Karpas-422 (cell line): ENCODE data around the genes MPG, NME4, CAPN15 and FBXL16.

DNA sequence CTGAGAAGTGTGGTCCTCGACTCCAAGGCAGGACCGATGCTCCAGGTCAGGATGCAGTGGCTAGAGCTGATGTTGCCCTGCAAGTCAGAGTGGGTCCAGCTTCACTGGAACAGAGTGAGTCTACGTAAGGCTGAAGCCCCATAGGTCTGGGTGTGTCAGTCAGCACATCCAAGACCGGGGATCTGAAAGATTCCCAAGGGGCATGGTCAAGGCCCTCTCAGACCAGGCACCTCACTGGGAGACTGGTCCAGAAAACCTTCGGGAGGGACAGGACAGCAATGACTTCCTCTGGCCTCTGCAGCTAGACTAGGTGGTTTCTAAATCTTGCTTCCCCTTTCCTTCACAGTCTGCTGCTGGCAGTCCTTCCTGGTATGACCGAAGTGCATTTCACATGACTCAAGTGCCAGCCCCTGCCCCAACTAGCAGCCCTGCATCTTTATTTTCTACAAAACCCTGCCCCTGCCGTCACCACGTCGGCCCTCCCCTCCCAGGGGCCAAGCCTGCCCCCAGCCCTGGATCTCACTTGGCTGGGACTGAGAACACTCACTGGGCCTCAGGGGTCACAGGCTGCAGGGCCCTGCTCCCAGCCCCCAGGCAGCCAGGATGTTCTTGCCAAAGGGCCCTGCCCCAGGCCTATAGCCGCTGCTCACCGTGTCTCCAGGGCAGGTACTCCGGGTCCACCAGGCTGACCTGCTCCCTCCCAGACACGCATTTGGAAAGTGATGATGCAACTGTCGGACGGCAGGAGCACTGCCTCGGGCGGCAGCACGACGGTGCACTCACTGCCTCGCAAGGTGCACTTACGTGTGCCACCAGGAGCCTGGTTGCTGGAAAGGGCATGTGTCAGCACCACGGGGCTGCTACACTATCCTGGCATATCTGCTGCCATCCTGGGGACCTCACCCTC, 18.3 kb downstream of the POLR3K start:
- PRO-cap: bidirectional peak, plus-strand start at position 343 of the sequence, minus-strand start at position 349 of the sequence
- RAMPAGE, long total RNA: no peak

DNA sequence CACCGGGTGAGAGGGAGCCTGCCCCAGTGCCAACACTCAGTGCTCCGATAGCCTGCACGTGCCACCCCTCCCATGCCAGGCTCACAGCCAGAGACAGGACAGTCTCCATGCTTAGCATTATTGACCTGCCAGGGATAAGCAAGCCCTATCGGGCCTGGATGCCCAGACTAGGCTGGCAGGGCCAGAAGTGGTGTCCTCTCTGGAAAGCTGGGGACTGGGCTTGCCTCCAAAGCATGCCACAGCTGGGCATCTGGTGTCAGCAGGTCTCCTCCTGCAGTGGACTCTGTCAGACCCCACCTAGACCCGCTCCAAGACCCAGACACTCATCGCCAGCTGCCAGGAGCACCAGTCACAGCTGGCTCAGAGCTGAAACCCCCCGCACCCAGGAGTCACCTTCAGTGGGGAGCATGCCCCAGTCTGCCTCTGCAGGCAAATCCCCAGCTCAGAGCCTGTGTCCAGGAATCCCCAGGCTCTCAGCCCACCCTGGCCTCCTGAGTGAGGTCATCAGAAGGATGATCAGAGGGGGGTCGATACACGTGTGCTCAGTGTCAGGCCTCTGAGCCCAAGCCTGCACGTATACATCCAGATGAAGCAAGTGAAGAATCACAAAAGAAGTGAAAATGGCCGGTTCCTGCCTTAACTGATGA, 1.8 kb upstream of the RHBDF1 start:
- PRO-cap: no peak
- RAMPAGE, long total RNA: no peak

GRCh38 chr16:77225-78349, at the start of gene MPG:
Gene MPG, plus strand, starts transcription at chr16:78225.
- PRO-cap: bidirectional peak, plus-strand start at chr16:78225, minus-strand start at chr16:78179
- RAMPAGE, long total RNA: no peak

- PRO-cap: no peak
- RAMPAGE, long total RNA: no peak
Observed at GRCh38 chr16:153884-154746, 1.7 kb downstream of the HBZ start.

- PRO-cap: no peak
- RAMPAGE, long total RNA: no peak
Observed at GRCh38 chr16:205787-206371, 23.4 kb downstream of the LUC7L start.

- PRO-cap: no peak
- RAMPAGE, long total RNA: no peak
Observed at GRCh38 chr16:396883-398014, at the start of gene NME4. Gene NME4, plus strand, starts transcription at chr16:397199.

DNA sequence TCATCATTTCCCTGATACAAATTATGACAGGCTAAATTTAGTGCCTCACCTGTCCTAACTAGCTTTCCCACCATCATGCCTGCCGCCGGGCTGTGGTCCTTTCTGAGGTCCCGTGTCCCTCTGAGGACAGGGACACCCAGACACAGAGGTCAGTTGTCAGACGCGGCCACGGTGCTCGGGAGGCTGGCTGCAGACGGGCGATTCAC, 941 bp upstream of the RAB11FIP3 start:
- PRO-cap: no peak
- RAMPAGE, long total RNA: no peak

- PRO-cap: no peak
- RAMPAGE, long total RNA: no peak
Observed at GRCh38 chr16:496431-497328, 30.8 kb upstream of the CAPN15 start.

DNA sequence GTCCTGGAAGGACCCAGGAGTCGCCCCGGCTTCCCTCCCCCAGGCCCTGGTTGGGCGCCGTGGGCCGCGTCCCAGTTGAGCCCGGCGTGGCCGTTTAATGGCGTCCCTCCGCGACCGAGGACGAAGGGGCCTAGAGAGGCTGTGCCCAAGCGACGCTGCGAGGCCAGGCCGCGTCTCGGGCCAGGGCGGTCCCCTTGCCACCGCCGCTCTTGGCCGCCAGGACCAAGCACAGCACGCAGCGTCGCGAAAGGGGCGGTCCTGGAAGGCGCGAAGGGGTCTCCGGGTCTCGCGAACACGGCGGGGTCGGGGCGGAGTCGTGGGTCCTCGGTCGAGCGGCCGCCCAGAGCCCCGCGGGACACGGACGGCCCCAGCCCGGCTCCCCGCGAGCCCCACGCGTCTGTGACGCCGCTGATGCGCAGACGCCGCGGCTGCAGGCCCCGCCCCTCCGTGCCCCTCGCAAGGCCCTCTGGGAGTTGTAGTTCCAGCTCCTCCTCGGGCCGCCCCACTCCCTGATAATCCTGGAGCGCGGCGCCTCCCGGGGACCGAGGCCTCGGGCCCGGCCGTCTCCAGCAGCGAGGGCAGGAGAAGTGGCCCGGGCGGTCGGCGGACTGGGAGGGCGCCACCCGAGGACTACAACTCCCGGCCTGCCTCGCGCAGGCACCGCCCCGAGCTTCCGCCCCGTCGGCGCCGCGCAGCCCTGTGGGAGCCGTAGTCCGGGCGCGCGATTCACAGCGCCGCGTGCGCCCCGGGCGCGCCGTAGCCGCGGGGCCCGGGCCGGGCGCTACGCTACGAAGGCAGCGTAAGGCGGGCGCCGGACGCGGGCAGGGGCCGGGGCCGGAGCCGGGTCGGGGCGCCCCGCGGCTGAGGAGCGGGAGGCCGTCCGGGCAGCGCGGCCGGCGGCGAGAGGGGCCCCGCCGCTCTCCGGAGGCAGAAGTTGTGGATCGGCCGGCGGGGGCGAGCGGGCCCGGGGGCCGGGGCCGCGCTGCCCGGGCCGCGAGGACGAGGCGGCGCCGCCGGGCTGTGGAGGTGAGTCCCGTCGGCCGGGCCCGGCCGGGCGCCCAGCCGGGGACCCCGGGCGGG, at the start of gene CAPN15:
CAPN15 (plus strand) TSS at position 709 of the 1,080 bp plus-strand sequence.
- PRO-cap: unidirectional peak, minus-strand start at position 401 of the sequence
- RAMPAGE, long total RNA: no peak

GRCh38 chr16:528678-529806, 1.5 kb downstream of the CAPN15 start:
- PRO-cap: no peak
- RAMPAGE, long total RNA: no peak

DNA sequence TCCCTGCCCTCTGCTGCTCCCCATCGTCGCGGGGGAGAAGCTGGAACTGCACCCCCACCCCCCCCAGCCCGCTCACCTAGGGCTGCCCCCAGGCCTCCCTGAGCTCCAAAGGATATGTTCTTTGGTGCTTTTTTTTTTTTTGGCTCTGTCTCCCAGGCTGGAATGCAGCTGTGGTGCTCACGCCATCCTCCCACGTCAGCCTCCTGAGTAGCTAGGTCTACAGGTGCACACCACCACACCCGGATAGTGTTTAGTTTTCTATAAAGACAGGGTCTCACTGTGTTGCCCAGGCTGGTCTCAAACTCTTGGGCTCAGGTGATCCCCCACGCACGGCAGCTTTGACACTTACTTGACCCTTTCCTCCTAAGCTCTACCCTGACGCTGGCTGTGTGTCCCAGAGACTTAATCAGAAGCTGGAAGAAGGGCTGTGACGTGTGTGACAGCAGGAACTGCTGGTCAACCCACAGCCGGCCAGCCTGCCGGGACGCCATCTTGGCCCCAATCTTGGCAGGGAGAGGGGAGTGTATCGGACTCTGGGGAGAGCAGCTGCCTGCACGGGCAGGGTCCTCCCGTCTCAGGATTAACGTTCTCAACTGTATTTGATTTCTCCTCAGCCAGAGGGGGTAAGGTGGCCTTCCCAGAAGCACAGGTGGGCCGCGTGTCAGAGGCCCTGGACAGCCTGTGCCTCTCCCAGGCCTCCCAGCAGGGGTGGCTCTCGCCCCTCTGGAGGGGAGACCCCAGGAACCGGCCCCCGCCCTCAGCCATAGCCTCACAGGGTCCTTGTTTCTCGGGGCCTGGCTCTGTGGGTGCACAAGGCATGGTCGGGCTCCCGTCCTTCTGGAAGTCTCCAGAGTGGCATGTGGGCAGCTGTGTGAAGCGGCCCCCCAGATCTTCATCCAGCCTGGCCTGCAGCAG, 11.6 kb downstream of the CAPN15 start:
- PRO-cap: no peak
- RAMPAGE, long total RNA: no peak

GRCh38 chr16:592477-593473, 2.9 kb downstream of the RAB40C start:
- PRO-cap: no peak
- RAMPAGE, long total RNA: no peak

DNA sequence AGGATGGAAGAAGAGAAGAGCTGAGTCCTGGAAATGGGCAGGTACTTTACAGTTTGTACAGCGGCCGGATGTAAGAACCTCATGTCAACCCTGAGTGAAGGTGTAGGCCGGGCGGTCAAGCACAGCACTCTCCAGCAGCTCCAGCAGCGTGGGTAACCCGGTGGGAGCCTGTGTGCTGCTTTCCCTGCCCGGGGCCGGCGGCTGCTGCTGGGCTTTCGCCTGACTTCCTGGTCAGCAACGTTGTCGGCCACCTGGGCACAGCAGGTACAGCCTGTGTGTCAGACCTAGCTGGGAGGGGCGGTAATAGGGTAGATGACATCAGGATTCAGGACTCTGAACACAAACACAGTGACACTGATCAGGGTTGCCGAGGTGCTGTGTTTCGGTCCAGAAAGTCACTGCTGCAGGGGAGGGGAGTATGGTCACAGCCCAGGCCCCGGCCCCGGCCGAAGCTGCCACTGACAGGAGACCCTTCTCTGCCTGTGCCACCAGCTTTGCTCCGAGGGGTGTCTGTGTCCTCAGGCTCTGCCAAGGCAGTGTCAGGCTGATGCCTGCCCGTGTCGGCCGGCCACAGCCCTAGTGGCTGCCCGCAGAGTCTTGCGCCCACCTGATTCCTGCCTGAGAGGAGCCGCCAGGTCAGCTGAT, 9.0 kb downstream of the RAB40C start:
- PRO-cap: no peak
- RAMPAGE, long total RNA: no peak

DNA sequence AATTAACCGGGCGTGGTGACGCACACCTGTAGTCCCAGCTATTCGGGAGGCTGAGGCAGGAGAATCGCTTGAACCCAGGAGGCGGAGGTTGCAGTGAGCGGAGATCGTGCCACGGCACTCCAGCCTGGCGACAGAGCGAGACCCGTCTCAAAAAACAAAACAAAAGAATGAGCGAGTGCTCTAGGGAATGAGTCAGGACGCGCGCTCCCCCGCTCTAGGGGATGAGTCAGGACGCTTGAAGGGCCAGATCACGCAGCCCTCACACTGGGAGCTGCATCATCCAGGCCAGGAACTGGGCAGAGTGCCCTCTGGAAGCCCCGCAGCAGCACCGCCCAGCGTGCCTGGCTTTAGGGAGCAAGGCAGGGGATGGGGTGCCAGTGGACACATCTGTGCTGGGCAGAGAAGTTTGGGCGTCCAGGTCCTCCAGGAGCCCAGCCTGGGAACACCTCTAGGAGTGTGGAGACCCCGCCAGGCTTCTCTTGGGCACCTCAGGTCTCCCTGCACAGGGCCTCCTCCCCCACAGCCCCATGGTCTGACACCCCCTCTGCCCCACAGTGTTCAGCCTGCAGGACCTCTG, 3.9 kb upstream of the WFIKKN1 start:
- PRO-cap: no peak
- RAMPAGE, long total RNA: no peak

- PRO-cap: no peak
- RAMPAGE, long total RNA: no peak
Observed at GRCh38 chr16:635840-636083, 343 bp downstream of the METTL26 start.

- PRO-cap: no peak
- RAMPAGE, long total RNA: no peak
Observed at GRCh38 chr16:681288-682272, 1.4 kb downstream of the STUB1 start.

DNA sequence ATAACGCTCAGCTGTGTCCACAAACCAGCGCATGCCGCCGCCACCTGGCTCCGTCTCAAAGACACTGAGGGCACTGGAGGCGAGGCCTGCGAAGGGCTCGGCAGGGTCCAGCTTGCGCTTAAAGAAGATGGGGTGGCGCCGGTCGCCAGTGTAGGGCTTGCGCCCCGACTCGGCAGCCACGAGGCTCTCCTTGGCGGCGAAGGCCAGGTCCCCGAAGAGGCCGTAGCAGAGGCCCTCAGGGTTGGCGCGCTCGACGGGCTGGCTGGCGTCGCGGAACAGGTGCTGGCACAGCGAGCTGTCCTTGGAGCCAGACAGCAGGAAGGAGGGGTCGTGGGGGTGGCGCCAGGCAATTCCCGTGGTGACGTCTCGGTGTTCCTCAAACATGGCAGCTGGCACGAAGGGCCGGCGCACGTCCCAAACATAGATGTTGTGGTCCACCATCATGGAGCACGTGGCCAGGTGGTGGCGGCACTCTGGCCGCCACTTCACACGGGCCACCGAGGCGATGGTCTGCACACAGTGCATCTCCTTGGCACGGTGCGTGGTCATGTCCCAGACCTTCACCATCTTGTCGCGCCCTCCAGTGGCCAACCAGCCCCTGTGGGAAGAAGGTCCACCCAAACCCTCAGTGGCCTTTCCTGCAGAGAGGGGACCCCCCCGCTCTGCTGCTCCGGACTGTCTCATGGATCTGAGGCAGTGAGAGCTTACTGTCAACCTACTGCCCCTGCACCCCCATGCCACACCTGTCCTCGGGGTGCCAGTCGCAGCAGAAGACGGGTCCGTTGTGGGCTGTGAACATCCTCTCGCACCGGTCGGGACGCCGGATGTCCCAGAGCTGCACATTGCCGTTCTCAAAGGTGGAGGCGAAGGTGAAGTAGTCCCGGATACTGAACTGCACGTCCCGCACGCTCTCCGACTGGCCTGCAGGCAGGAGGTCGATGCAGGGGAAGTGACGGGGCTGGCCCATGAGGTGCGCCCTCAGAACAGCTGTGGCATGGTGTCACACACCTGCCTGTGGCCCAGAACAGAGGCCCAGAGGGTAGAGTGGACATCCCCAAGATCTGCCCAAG, 3.0 kb upstream of the JMJD8 start:
- PRO-cap: no peak
- RAMPAGE, long total RNA: no peak

DNA sequence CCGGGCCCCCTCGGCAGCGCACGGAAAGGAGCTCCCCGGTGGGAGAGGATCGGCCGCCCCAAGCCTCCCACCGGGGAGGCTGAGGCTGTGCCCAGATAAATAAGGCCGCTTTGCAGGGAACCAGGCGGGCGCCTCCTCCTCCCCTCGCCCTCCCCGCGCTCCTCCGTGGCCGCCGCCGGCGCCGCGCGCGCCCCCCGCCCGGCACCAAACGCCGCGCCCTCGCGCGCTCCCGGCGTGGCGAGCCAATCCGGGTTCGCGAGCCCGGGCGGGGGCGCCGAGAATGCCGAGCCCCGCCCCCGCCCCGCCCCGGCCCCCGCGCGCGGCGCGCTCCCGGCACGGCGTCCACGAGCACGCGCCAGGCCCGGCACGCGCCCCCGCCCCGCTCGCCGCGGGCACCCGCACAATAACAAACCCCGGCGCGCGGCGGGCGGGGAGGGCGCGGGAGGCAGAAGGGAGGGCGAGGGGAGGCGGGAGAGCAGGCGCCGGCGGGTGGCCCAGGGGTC, at the start of gene FBXL16:
FBXL16 (minus strand) TSS at position 138 of the 503 bp plus-strand sequence.
- PRO-cap: no peak
- RAMPAGE, long total RNA: no peak

GRCh38 chr16:709441-710089, 4.0 kb upstream of the FBXL16 start:
- PRO-cap: no peak
- RAMPAGE, long total RNA: no peak

GRCh38 chr16:759292-760189, 993 bp upstream of the MSLN start:
- PRO-cap: no peak
- RAMPAGE, long total RNA: no peak